Rectum (tissue), 1 donor: ENCODE measurements around the gene PLXDC2.

DNA sequence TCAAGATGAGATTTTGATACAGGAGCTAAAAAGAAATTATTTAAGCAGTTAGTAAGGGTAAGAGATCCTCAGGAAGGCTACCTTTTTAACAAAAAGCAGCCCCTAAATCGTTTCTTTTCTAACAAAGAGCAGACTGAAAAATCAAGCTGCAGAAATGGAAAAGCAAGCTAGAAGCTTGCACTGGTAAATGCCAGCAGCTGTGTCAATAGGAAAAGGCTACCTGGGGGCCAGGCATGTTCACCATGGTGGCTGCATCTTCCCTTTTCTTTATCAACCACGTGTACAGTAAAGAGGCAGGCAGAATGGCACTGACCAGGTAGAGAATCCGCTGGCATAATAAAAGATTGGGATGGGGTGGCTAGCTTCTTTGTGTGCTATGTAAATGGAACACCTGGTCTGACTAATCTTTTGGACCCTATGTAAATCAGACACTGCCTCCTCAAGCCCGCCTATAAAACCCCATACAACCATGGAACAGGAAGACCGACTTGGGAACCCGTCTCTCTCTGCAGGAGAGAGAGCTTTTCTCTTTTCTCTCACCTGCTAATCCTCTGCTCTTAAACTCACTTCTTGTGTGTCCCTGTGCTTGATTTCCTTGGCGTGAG, 93.9 kb downstream of the ARL5B start:
- PRO-cap = no peak

- PRO-cap = no peak
These were observed 2.0 kb downstream of the MALRD1 start for GRCh38 chr10:19050603-19051074.

GRCh38 chr10:19815143-19815752, 984 bp upstream of the PLXDC2 start:
- PRO-cap = unidirectional peak, plus-strand start at chr10:19815557

GRCh38 chr10:19816369-19817100, at the start of gene PLXDC2:
TSS of gene PLXDC2 (plus strand) at chr10:19816432.
- PRO-cap = bidirectional peak, plus-strand start at chr10:19816644, minus-strand start at chr10:19816536; bidirectional peak, plus-strand start at chr10:19816868, minus-strand start at chr10:19816797; bidirectional peak, plus-strand start at chr10:19816965, minus-strand start at chr10:19816931; bidirectional peak, plus-strand start at chr10:19817044, minus-strand start at chr10:19817047

DNA sequence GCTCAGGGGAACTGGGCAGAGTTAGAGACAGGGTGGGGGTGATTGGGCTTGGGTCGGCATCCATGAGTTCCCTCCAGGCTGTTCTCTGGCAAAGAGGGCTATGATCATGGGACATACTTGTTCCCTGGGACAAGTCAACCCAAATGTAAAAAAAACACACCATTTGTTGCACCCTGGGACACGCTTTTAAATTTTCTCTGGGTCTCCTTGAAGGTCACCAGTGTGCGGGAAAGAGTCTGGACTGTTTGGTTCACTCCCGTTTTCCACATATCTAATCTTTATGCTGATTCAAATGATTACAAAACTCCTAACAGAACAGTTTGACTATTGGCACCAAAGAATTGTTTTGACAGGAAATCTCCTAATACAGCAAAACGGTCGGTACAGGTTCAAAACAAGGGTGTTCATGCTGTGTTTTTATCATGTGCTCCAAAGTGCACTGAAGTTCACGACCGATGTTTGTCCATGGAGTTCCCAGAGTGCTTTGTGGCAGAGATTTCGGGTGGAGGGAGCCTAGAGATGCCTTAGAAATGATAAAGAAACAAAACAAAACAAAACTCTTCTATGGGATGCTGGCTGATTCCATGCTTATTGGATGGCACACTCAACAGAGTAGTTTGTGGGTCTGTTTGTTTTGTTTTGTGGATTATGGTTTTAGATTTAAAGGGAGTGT, 56.6 kb downstream of the PLXDC2 start:
- PRO-cap = no peak

GRCh38 chr10:20091569-20091992, 275.3 kb downstream of the PLXDC2 start:
- PRO-cap = bidirectional peak, plus-strand start at chr10:20092119, minus-strand start at chr10:20091809

DNA sequence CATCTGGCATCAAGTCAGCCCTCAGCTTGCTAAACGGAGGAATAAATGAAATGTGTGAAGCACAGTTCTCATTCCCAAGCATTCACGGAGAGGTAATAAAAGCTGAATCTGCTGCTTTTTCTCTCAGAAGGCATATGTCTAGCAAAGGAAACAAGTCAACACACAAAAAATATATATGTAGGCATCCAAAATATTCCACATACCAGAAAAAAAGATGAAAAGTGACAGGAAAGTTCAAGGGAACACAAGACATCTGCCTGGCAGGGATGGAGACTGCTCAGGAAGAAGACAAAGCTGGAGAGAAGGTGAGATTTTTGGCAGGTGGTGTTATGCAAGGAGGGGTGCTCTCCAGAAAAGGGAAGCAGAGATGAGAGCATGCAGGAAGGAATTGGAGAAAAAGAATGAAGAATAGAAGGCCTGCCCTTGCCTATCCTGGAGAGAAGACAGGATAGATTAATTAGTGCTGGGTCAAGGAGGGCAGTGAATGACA, 293.7 kb downstream of the PLXDC2 start:
- PRO-cap = no peak

DNA sequence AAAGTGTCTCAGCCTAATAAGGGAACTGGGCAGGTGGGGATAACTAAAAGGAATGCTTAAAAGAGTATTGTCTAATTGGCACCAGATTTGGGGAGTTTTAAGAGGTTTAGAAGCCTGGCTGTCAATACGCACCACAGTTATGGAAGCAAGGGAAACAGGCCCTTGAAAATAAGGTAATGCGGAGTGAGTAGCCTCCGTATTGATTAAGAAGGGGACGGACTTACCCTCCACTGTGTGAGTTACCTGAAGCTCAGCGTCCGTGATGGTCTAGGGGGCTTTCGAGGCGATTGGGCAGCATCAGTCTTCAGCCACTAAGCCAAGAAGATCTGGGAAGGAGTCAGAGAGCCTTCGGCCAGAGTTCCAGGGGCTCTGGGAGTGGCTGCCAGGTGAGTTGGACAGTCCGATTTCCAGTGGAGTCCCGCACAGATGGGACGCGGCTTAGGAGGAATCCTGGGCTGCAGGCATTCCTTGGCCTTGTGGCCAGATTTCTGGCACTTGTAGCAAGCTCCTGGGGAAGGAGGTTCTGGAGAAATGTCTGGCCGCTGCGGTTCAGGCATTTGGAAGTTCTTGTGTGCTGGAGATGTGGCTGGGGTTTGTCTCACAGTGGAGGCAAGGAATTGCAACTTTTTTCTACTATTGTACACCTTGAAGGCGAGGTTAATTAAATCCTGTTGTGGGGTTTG, 306.0 kb downstream of the PLXDC2 start:
- PRO-cap = no peak

GRCh38 chr10:20177262-20177536, 361.0 kb downstream of the PLXDC2 start:
- PRO-cap = no peak

DNA sequence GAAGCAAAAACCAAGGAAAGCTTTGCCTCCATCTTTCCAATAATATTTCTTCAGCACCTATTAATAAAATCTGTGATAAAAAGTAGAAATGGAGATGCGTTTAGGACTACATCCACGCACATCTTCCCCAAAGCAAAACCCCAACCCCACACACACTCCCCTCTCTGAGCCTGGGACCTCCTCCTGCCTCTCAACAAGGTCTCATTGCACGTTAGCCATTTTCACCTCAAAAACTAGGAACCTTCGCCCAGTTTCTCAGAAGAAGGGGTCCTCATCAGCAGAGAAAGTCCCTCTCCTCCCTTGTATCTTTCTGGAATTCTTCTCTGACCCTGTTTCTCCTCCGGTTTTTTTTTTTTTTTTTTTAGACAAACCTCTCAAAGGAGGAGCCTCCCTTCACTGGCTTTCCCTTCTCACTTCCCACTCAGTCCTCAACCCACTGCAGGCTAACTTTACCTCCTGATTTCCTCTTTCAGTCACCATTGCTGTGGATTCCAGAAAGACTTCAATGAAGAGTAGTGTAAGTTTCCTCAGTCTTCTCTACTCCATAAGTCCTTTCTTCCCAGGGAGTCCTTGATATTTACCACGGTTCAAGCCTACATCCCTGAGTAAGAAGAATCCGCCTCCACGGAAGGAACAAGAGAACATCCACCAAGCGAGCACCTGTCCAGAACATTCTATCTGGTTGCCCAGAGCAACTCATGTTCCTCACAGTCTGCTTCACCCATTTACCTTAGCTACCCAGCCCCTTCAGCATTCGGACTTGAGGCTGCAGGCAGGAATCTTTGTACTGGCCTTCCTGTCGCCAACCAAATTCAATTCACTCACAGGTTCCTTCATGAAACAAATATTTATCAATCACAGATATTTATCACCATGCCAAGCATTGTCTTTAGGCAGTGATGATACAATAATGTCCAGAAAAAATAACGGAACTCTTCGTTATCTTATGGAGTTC, 250.2 kb upstream of the NEBL start:
- PRO-cap = unidirectional peak, minus-strand start at position 356 of the sequence

DNA sequence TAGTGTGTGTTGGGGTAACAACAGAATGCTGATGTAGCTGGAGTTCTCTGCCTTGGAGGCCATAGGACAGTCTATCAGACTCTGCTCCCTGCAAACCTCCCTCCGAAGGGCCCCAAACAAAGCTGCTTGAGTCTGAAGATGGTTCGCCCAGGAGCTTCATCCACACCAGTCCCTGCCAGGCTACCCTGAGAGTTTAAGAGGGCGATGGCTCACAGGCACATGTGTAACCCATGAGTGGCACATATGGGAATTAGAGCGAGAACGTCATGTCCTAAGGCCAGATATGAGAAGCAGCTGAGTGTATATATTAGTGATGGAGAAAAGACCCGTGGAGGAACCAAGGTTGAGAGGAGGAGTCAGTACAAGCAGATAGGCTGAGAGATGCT, 270.5 kb downstream of the SKIDA1 start:
- PRO-cap = no peak

DNA sequence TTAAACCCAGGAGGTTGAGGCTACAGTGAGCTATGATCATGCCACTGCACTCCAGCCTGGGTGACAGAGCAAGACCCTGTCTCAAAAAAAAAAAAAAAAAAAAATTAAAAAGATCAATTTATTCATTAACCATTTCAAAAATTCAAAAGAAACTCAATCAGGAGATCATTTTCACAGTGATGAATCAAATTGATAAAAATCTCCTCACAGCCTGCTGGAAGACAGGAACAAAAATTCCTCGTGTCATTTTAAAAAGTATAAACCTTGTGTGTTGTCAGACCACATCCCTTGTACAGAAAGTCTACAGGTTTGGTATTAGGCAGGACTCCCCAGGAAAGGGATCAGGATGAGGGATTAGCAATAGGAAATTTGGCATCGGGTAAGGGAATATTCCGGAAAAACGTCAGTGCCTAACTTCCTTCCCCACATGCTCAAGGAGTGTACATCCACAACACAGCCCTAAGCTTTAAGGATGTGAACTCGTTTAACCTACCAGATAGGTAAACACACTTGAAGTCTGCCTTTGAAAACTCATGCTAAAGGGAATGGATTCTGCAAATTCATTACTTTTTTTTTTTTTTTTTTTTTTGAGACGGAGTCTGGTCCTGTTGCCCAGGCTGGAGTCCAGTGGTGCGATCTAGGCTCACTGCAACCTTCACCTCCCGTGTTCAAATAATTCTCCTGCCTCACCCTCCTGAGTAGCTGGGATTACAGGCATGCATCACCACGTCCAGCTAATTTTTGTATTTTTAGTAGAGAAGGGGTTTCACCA, 194.9 kb downstream of the SKIDA1 start:
- PRO-cap = no peak

DNA sequence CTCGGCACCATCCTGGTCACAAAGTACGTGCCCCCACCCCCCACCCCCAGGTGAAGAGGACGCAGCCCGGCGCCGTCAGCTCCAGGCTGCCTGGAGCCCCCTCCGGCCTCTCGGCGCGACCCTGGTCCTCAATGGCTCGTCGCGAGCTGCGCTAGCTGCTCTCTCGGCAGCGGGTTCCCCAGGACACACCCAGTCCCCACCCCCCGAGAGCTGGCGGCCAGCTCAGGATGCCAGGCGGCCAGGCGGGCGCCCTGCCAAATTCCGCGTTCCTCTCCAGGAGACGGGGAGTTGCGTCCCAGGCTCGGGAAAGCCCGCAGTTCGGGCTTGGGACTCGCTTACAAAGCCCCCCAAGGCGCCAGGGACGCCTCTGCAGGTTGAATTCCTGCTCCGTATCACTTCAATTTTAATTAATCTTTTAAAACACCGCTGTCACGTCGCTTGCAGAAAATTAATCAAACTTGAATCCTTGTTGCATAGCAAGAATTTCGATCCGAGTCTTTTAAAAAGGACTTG, 28.3 kb downstream of the SKIDA1 start:
- PRO-cap = unidirectional peak, minus-strand start at position 133 of the sequence

- PRO-cap = no peak
These were observed 19.8 kb downstream of the SKIDA1 start for GRCh38 chr10:21505567-21506127.

GRCh38 chr10:21517587-21518030, 7.9 kb downstream of the SKIDA1 start:
- PRO-cap = no peak

- PRO-cap = bidirectional peak, plus-strand start at chr10:21527160, minus-strand start at chr10:21527238
These were observed 1.6 kb upstream of the SKIDA1 start for GRCh38 chr10:21526950-21527714.

GRCh38 chr10:21527715-21528728, 2.5 kb upstream of the SKIDA1 start:
- PRO-cap = no peak

- PRO-cap = no peak
These were observed 136.6 kb downstream of the MLLT10 start for GRCh38 chr10:21670368-21671227.

GRCh38 chr10:21764611-21765340, 230.7 kb downstream of the MLLT10 start:
- PRO-cap = no peak

DNA sequence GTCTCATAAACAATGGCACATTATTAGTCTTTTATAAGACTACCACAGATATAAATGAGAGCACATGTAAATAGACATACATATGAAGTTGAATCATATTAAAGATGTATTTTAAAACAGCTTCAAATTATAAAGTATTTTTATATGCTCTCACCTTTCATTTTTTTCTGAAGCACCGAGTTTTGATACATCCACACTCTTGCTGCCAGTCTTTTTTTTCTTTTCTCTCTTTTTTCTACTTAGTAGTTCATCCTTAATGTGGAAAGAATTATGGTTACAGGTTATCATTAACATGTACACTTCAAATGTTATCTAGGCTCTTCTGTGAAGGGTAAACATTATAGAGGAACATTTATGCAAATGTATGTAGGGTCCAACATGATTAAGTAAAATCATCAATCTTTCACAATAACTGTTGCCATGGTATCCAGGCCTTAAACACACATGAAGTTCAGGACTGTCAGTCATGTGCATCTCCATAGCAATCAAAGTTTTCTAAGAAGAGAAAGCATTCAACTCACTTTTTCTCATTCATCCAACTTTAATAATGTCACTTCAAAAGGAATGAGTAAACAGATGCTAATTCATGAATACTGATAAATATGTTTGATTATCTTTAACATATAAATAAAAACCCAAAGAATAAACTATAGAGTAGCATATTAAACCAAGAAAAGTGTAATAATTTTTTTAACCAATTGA, 83.7 kb downstream of the DNAJC1 start:
- PRO-cap = no peak